Neuron (in vitro differentiated cells): ENCODE results near the gene FOXB2.

GRCh38 chr9:75891701-75892232 lies 1.3 kb downstream of the PCSK5 start:
- PRO-cap: no peak

GRCh38 chr9:75903961-75904367 lies 13.5 kb downstream of the PCSK5 start:
- PRO-cap: no peak

- PRO-cap: no peak
Measured at GRCh38 chr9:76215967-76216381, 178.3 kb downstream of the RFK start.

GRCh38 chr9:76456029-76456726 lies 2.8 kb upstream of the GCNT1 start:
- PRO-cap: no peak

DNA sequence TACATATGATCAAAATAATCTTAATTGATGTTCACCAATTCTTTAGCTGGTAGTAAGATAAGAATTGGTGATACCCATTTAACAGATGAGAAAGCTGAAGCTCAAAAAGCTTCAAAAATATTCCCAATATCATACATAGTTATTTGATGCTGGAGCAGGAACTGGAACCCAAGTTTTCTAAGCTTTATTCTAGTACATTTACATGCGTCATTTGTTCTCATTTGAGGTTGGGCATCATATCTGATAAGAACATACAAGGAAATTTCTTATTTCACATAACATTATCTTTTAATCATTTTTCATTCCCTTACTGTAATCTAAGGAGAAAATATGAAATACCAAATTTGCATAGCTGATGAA lies 170.2 kb downstream of the PRUNE2 start:
- PRO-cap: no peak

DNA sequence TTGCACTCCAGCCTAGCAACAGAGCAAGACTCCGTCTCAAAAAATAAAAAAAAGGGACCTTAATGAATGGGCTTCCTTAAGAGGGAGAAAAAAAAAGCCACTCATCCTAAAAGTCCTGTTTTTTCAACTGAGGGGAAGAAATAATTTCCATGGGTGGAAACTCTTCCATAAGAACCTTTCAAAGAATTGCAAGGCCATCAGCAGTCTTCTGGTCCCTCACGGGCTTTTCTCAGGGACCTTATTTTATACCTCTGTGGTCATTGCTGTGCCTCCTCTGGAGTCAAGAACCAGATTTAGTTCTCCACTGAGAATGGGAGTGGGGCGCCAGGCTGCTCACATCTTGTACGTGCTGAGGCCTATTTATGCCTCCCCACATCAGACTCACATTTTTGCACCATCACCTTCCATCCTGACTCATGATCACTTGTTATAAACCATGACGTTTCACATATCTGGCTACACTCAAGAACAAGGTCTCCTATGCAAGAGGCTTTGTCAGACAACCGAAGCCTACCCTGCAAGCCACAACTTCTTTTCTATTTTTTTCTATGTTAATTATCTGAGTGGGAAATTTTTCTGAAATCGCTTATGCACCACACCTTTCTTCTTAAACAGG lies 10.8 kb downstream of the PRUNE2 start:
- PRO-cap: no peak

- PRO-cap: no peak
Measured at GRCh38 chr9:77019436-77019779, at the start of gene FOXB2. Gene FOXB2, plus strand, starts transcription at chr9:77019655.

DNA sequence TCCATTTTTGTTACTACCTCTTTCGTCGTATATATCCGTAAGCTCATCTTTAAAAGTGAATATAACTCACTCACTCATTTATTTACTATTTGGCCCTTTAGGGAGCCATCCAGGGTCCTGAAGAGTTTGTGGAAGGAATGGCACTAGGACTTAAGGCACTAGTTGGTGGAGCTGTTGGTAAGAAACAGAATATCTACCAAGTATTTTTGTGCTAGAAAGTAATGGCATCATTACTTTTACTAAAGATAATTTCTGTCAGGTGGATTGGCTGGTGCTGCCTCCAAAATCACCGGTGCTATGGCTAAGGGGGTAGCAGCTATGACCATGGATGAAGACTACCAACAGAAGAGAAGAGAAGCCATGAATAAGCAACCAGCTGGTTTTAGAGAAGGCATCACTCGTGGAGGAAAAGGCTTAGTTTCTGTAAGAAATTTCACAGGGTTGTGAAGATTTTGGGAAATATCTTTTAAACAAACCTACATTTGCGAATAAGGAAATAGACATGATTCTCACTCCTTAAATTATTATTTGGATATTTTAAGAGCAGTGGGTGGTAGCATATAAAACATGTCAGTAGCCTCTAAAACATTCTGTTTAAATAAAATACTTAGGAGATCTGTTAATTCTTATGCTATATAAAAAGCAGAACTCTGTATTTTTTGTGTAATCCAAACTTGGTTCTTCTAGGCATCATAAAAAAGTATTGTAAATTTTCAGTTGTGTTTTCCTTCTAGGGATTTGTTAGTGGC lies 193.0 kb downstream of the VPS13A start:
- PRO-cap: no peak

DNA sequence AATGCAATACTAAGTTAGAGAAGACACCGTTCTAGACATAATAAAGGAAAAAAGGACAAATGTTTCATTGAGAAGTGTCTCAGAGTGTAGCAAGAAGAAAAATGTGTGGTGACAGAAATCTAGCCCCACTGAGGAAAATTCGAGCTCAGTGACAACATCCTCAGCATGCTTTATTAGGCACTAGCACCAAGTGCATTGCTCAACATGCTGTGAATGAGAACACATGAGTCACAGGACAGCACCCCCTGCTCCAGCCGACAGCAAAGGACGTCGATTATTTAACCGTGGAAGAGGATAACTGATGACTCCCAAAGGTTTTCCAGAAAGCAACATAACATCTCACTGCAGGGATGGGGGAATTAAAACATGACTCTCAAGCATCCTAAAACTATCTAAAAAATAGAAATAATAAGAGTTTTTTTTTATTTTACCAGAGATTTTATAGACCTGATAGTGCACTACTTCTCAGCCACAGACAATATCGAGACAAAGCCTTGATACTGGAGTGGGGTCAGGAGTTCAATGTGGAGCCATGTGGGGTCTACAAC lies 182.6 kb downstream of the GNAQ start:
- PRO-cap: no peak

GRCh38 chr9:77909295-77909725 lies 122.3 kb downstream of the GNAQ start:
- PRO-cap: no peak

DNA sequence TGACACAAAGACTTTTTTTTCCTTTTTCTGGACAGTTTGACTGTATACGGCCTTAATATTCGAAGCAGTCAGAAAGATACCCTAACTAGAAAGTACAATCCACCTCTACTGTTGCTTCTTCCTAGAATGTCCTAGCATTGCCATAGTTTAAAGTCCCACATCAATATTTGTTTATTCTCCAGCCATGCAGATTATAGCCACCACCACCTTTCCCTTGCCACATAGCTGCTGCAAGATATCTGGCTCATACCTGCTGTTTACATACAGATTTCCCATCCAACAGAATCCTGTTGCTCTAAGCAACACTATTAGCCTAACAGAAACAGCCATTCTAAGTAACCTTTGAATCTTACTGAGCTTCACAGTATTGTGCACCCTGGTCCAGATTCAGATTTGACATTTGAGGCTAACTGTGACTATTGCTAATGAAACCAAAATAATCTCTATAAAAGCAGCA lies 45.6 kb downstream of the GNAQ start:
- PRO-cap: no peak

DNA sequence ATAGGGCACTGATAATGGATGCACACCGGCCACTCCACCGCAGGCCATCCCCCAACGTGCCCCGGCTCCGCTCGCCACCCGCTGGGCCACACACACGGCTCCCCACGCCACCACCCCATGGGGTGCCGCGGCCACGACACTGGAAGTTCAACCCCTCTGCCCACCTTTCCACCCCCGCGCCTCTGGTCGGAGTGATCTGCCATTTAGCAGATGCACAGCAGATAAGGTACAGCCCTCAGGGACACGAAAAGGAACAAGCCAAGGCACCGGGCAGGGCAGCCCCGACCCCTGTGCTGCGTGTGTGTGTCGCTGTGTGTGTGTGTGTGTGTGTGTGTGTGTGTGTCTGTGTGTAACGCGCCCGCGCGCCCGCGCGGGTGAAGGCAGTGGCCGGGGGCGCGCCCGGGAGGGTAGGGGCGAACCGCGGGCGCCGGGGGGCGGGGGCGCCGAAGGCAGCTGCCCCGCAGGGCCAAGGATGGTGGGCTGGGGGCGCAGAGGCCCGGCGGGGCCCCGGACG lies 976 bp downstream of the GNAQ start:
- PRO-cap: bidirectional peak, plus-strand start at position 414 of the sequence, minus-strand start at position 193 of the sequence

DNA sequence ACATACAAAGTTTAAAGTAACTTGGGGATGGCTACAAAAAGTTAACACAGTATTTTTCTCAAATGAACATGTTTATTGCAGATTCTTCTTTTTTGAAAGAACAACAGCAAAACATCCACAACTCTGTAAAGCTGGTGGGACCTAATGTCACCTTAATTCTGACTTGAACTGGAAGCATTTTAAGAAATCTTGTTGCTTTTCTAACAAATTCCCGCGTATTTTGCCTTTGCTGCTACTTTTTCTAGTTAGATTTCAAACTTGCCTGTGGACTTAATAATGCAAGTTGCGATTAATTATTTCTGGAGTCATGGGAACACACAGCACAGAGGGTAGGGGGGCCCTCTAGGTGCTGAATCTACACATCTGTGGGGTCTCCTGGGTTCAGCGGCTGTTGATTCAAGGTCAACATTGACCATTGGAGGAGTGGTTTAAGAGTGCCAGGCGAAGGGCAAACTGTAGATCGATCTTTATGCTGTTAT lies 32.2 kb downstream of the PSAT1 start:
- PRO-cap: no peak

- PRO-cap: no peak
Measured at GRCh38 chr9:78638446-78638826, 341.5 kb downstream of the PSAT1 start.

DNA sequence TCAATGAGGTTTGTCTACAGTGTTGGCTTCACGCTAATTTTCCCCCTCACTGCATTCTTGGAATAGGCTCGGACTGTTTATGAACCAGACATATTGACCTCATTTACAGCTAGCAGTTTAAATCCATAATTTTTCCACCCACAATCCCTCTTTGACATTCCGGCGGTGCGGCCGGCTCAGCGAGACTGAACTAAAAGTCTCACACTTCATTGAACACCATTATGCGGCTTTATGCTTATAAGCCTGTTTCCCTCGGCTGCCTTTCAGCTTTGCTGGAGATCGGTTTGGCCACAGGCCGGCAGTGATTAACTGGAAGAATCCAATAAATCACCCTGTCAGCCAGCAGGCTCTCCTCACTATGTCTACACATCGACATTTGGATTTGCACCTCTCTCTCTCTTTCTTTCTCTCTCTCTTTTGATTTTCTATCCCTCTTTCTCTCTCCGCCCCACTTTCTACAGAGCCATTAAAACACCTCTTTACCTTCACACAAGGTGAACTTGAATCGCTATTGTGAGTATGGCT lies 315.0 kb upstream of the TLE4 start:
- PRO-cap: no peak

DNA sequence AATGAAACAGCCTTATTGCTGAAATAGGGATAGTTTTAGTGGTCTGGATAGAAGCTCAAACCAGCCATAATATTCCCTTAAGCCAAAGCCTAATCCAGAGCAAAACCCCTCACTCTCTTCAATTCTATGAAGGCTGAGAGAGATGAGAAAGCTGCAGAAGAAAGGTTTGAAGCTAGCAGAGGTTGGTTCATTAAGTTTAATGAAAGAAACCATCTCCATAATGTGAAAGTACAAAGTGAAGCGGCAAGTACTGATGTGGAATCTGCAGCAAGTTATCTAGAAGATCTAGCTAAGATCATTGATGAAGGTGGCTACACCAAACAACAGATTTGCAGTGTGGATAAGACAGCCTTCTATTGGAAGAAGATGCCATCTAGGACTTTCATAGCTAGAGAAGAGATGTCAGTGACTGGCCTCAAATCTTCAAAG lies 30.2 kb downstream of the TLE4 start:
- PRO-cap: no peak

DNA sequence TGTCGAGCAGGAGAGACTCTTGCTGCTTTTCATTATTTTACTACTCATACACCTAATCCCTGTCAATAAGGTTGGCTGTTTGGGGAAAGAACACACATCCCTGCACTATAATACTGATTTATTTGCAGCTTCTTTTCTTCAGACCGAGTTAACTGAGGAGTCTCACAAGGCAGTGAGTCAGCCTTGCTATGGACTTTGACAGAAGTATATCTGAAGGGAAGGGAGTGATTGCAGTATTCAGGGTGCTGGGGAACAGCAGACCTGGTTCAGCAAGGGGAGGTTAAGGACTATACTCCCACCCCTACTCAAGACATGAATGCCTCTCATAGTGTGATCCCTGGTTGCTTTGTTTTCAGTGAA lies 99.8 kb downstream of the TLE4 start:
- PRO-cap: no peak

GRCh38 chr9:79975617-79976360 lies 404.0 kb downstream of the TLE4 start:
- PRO-cap: bidirectional peak, plus-strand start at chr9:79976137, minus-strand start at chr9:79976061

- PRO-cap: no peak
Measured at GRCh38 chr9:81371869-81372158, 317.5 kb downstream of the TLE1 start.

GRCh38 chr9:81688461-81688781 lies 926 bp downstream of the TLE1 start:
- PRO-cap: no peak